SJSA1 (cell line): ENCODE measurements around a stretch of chr20.

DNA sequence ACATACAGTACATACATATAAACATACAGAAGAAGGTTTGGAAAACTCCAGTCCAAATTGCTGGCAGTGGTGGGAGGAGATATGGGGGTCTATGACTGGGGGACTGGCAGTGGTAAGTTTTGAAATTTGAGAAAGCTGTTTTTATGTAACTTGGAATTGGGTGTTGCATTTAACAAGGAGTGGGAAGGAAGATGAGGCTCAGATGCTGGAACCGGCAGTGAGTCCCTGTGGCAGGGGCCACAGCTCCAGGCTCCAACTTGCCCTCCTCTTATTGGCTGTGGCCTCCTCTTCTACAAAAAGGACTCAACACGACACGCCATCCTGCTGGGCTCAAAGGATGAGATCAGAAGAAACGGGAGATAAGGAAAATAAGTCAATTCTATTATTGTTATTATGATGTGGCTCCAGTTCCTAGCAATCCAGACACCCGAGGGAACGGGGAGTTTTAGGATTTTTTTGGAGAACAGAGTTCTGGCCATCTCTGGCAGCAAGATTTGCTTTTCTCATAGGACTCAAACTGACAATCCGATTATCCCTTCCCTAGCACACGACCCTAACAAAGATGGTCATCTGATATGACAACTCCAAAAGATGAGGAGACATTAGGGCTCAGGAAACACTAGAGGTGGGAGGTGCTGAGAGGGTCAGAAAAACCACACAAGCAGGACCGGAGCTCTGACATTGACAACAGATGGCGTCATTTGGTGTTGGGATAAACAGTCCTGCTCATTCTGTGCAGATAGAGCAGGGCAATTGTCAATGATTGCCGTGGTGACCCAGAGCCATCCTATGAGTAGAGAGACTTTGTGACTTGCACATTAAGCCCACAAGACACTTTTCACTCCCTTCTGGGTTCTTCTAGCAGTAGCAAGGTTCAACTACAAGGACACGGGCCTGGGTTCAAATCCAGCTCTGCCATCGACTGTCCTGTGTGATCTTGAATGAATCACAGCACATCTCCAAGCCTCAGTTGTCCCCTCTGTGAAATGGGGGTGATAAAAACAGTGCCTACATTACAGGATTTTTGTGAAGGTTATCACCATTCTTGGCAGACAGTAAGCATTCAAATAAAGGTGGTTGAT lies 6.1 kb upstream of the TGM2 start:
- RAMPAGE, long total RNA: no peak

DNA sequence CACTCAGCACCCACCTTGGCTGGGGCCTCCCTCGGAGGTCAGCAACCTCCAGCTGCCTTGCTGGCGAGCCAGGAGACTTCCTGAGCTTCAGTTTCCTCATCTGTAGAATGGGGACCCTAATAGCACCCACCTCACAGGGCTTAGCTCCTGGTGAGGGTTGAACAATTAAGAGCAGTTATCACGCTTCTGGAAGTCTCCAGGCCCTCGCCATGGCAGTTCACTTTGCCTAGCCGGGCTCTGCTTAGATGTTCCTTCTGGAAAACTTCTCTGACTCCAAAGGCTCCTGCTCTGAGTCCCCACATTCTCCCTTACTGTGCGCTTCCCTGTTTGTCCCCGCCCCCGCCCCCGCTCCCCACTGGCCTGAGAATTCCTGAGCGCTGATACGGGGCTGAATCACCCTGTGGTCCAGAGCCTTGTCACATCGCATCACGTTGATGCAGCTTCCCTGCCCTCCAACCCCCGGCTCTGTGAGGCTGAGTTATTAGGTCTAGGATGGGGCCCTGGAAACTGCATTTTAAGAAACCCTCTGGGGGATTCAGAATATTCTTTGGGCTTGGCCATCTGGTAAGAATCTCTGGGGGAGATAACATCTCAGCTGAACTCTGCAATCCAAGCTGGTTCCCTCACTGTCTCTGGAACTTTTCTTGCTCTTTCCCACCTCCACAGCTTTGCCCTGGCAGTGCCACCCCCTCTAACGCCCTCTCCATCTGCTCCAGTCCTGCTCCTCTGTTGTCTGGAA lies 42.9 kb downstream of the KIAA1755 start:
- RAMPAGE, long total RNA: no peak

- RAMPAGE, long total RNA: no peak
Measured at GRCh38 chr20:38317292-38317726, 13.4 kb downstream of the BPI start.

DNA sequence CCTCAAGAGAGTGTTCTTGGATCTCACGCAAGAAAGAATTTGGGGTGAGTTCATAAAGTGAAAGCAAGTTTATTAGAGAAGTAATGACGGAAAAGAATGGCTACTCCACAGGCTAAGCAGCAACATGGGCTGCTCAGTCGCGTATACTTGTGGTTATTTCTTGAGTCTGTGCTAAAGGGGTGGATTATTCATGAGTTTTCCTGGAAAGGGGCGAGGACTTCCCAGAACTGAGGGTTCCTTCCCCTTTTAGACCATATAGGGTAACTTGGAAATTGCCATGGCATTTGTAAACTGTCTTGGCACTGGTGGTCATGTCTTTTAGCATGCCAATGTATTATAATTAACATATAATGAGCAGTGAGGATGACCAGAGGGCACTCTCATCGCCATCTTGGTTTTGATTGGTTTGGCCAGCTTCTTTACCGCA lies 11.3 kb downstream of the LBP start:
- RAMPAGE, long total RNA: no peak

GRCh38 chr20:38460231-38460593 lies 12.4 kb upstream of the RALGAPB start:
- RAMPAGE, long total RNA: no peak

- RAMPAGE, long total RNA: no peak
Measured at GRCh38 chr20:38532781-38533188, 48.2 kb upstream of the ADIG start.

GRCh38 chr20:38545658-38546595 lies 35.1 kb upstream of the ADIG start:
- RAMPAGE, long total RNA: no peak

DNA sequence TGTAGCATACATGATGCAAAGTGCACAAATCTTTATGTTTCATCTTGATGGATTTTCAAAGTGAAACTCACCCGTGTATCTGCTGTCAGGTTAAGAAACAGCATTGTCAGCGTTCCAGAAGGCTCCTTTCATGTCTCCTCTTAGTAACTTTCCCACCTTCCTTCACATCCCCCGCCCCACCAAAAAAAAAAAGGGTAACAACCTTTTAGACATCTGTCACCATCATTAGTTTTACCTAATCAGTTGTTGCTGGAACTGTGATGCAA lies 7.1 kb downstream of the ACTR5 start:
- RAMPAGE, long total RNA: no peak

- RAMPAGE, long total RNA: no peak
Measured at GRCh38 chr20:38842056-38842602, 36.6 kb downstream of the PPP1R16B start.

DNA sequence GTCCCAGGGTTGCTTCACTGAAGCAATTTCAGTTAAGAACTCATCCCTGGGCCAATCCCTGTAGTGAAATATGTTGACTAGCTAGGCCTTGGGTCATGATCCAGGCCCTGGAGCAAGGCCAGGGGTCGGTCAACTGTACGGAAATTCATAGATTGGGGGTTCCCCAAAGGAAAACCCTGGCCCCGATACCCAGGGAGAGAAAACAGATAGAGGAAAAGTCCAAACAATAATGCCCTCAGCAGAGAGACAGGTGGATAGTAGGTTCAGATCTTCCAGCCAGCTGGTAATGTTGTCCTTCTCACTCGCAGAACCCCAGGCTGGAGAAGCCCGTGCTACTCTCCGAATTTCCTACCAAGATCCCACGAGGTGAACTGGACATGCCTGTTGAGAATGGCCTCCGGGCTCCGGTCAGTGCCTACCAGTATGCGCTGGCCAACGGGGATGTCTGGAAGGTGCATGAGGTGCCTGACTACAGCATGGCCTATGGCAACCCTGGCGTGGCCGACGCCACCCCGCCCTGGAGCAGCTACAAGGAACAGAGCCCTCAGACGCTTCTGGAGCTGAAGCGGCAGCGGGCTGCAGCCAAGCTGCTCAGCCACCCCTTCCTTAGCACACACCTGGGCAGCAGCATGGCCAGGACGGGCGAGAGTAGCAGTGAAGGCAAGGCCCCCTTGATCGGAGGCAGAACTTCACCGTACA lies 8.2 kb upstream of the FAM83D start:
- RAMPAGE, long total RNA: no peak

GRCh38 chr20:38970436-38970586 lies 8.2 kb downstream of the DHX35 start:
- RAMPAGE, long total RNA: no peak

GRCh38 chr20:39078628-39079002 lies 116.5 kb downstream of the DHX35 start:
- RAMPAGE, long total RNA: no peak

GRCh38 chr20:40675564-40675958 lies 13.5 kb downstream of the MAFB start:
- RAMPAGE, long total RNA: no peak

DNA sequence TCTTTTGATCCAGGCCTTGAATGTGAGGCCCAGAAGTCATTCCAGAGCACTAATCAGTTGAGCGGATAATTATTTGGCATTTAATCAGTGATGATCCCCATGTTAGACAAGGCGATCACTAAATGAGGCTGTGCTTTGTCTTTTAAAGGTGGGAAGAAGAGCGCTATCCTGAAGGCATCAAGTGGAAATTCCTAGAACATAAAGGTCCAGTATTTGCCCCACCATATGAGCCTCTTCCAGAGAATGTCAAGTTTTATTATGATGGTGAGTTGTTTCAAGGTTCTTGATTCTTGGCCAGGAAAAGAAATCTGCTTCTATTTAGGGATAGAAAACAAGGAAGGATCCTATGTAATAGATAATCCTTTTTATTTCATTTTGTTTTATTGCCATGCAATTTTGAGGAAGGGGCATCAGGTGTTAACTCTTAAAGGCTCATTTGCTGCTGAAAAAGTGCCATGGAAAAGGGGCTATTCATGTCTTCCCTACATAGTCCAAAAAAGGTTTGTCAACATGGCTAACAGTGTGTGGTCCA lies 45.0 kb upstream of the PLCG1 start:
- RAMPAGE, long total RNA: no peak

DNA sequence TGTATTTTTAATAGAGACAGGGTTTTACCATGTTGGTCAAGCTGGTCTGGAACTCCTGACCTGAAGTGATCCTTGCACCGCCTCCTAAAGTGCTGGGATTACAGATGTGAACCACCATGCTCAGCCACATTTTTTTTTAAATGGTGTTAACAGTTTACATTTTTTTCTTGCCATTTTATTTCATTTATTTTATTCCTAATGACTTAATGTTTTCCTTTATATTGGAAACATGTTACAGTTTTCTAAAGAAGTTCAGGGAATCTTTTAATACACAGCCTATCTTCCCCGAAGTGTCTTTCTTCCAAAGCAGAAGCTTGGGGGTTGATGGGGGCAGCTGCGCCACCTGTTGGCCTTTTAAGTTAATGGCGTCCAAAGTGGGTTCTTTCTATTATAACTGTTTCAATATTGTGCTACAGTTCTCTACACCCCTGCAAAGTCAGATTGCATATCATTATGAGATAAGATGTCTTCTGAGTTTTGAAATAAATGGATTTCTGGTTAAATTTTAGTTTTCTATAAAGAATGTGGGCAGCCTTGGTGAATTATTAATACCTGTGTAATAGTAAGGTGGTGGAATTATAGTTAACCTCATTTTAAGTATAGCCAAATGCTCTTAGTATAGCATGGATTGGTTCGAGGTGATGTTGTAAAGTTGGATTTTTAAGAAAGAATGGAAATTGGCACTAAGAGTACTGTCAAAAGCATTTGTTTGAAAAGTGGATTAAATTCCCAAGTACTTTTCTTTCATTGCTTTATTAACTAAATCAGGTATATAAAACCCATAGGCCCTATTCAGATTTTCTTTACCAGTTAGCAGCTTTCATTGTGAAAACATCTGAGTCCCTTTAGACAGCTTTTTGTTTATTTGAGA lies 41.9 kb upstream of the PLCG1 start:
- RAMPAGE, long total RNA: no peak

- RAMPAGE, long total RNA: no peak
Measured at GRCh38 chr20:41100167-41100390, 37.3 kb upstream of the PLCG1 start.

DNA sequence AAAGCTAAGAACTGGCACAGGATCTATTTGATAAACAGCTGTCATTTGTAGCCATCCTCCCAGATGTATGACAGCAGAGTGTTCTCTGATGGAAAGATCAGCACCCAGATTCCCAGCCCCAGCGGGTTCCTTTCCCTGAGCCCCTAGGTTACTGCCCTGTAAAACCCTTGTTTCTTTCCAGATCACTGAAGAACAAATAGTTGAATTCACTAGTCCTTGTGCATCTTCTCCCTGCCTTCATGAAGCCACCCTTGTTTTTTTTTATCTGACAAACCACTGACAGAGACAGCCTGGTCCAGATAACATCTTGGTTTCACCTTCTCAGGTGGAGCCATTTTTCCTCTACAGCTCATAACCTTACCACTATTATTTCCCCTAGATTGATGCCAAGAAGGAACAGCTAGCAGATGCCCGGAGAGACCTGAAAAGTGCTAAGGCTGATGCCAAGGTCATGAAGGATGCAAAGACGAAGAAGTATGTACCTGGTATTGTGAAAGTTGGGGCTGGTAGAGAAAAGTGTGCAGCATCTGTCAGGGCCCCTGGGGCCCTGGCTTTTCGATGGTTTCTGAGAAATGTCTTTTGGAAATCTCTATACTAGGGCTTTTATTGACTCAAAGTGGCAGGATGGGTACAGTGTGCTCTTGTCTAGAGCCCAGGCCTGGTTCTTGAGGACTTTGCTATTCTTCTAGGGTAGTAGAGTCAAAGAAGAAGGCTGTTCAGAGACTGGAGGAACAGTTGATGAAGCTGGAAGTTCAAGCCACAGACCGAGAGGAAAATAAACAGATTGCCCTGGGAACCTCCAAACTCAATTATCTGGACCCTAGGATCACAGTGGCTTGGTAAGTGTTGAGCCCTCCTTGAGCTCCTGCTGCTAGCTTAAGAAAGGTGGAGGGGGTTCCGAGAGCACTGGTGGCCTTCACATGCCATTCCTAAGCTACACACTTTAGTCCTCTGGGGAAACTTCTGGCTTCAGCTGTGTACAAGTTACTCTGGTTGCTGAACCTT lies 15.7 kb upstream of the PLCG1 start:
- RAMPAGE, long total RNA: no peak

GRCh38 chr20:41136678-41137321 lies 543 bp upstream of the PLCG1 start:
- RAMPAGE, long total RNA: no peak

DNA sequence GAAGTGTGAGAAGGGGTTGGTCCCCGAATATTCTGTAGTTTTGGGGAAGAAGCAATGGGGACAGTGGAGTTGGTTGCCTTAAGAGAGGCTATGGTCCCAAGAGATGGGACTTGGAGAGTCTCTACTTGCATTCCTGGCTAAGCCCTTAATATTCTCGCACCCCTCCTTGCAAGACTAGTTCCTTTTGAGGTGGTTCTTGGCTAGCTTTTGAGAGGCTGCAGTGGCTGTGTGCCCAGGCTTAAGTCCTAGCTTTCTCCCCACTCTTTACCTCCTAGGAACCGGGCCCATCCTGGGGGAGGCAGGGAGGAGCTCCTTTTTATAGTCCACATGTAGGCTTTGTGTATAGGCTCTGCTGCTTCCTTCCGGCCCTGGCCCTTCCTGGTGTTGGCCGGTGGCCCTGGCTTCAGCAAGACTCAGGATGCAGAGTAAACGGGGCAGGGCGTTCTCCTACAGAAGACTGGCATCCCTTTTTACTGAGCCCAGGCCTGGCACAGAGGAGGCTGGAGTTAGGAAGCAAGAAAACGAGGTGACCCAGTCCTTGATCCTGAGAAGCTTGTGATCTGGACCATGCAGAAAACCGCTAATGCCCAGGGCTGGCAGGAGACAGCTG lies 8.5 kb downstream of the PLCG1 start:
- RAMPAGE, long total RNA: no peak

DNA sequence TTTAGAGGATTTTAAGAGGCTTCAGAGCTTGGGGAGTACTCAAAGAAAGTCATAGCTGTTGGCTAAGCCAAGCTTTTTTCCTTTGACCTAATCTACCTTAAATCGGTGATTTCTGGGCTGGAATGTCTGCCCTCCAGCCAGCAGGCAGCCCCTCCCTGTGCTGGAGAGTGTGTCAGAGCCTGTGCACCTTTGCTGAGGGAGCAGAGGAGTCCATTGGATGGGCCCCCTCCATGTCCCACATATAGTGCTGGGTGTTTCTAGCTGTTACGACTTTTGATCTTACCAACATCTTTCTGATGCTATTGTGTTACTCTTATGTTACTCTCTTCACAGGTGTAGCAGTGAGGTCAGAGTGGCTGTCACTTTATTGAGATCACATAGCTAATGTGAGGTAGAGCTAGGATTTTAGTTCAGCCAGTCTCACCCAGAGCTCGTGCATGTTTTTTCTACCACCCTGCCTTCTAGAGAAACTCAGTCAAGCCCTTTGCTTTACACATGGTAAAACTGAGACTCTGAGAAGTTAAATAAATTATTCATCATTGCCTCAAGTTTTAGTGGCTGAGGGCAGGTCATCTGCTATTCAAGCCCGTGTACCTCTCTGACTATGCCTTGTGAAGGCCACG lies 21.1 kb downstream of the PLCG1 start:
- RAMPAGE, long total RNA: no peak